Islet of Langerhans (tissue), 1 donor: ENCODE measurements around a stretch of chr15.

GRCh38 chr15:35058660-35059080 lies 26.4 kb downstream of the NANOGP8 start:
- RRBS: no CpG with 5 or more reads among the region's 6 CpGs

DNA sequence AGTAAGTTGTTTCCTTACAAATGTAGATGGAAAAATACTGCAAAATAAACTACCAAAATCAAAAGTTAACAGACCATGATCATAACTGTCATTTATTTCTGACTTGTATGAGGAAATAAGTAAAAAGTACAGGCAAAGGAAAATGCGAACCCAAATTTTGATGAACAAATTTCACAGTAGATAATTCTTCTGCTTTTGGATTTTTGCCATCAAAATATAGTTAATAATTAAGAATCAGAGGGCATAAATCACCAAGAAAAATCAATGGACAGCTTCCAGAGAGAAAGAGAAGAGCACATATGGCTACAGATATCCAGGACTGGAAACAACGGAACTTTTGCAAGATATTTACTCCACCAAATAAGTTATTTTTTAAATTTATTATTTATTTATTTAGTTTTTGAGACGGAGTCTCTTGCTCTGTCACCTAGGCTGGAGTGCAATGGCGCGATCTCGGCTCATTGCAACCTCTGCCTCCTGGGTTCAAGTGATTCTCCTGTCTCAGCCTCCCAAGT lies 35.1 kb upstream of the NANOGP8 start:
- RRBS: no CpG with 5 or more reads among the region's 6 CpGs

DNA sequence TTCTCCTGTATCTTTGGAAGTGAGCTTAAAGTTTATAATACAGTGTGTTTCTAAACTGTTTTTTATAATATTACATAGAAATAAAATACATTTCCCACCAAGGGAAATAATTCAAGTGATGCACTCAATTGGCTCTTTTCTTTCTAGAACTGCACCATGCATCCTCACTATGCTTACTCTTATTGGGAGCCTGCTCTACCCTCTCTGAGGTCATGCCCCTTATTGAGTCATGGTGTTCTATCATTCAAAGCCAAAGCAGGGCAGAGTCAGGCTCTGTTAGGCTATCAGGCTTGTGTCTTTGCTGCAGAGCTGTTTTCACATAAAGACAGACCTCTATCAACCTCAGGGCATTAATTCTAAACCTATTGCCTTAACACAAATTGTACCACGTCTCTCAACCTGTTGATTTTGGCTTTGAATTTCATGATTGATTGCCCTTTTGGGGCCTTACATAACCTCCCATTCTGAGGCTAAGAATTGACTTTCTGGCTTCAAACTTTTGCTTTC lies 221.2 kb upstream of the NANOGP8 start:
- RRBS: no CpG with 5 or more reads among the region's 1 CpG

DNA sequence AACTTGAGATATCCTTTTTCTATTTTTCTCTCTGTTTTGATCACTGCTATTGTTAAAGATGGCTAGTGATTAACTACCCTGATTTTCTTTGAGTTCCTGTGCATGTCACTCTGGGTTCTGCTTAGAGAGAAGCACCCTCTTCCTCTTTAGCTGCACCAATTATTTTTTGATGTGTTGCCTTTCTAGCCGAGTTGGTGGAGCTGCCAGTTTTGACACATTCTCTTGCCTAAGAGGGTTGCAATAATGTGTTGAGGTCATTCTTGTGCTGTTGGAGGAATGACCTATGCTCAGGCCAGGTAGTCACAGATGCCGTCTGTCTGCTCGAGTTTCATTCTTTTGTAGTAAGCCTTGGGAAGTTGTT lies 84.5 kb upstream of the DPH6 start:
- RRBS: no CpG with 5 or more reads among the region's 3 CpGs

GRCh38 chr15:35697553-35698297 lies 151.8 kb upstream of the DPH6 start:
- RRBS: no CpG with 5 or more reads among the region's 8 CpGs

GRCh38 chr15:36468921-36469215 lies 110.6 kb upstream of the CDIN1 start:
- RRBS: no CpG with 5 or more reads among the region's 6 CpGs

- RRBS: no CpG with 5 or more reads among the region's 9 CpGs
These were observed 16.3 kb downstream of the CDIN1 start for GRCh38 chr15:36595665-36596196.

- RRBS: 18% methylated on average over 19 of the region's 39 CpGs
These were observed 220.2 kb downstream of the MEIS2 start for GRCh38 chr15:36880129-36880669.

- RRBS: no CpG with 5 or more reads among the region's 3 CpGs
These were observed 15.7 kb downstream of the MEIS2 start for GRCh38 chr15:37084537-37085067.

GRCh38 chr15:37095095-37095539 lies 5.2 kb downstream of the MEIS2 start:
- RRBS: no CpG with 5 or more reads among the region's 28 CpGs

DNA sequence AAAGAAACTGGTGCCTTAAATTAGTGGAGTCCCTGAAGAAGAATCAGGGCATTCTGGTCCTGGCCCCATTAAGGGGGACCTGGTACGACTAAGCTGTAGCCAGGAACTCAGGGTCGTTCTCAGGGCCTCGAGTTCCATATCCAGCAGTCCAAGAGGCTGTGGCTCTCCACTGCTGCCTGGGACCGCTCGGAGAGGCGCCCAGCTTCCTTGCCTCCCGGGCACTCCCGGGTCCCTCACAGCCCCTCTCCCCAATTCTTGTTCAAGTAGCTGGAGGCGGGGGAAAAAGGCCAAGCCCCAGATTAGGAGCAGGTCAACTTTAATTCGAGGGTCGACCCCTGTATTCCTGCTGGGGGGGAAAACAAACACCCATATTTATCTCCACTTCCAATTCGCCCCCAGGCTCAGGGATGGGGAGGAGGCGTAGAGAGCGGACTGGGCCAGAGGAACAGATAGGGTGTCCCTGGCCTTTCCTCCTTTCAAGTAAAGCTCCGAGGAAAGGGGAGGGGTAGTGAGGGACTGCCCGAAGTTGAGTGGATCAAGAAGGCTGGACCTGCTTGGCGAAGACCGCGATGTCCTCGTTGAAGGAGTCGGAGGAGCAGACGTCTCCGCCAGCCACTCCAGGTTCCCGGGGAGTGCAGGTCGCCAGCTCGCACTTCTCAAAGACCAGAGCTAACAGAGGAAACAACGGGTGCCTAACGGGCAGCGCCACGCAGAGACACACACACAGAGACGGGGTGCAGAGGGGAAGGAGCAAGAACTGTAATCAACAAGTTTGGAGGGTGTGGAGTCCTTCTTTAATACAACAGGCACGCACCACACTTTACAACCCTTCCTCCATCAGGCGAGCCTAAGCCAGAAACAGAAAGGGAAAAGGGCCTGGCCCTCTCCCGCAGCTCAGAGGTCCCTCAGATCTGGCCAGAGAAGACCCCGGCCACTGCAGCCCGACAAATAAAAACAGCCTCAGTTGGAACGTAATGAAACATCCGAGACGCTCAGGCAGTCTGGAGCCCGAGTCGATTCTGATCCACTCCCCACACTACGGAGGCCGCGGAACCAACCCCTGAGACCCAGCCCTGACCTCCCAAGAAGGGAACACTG lies 4.3 kb downstream of the MEIS2 start:
- RRBS: no CpG with 5 or more reads among the region's 44 CpGs

DNA sequence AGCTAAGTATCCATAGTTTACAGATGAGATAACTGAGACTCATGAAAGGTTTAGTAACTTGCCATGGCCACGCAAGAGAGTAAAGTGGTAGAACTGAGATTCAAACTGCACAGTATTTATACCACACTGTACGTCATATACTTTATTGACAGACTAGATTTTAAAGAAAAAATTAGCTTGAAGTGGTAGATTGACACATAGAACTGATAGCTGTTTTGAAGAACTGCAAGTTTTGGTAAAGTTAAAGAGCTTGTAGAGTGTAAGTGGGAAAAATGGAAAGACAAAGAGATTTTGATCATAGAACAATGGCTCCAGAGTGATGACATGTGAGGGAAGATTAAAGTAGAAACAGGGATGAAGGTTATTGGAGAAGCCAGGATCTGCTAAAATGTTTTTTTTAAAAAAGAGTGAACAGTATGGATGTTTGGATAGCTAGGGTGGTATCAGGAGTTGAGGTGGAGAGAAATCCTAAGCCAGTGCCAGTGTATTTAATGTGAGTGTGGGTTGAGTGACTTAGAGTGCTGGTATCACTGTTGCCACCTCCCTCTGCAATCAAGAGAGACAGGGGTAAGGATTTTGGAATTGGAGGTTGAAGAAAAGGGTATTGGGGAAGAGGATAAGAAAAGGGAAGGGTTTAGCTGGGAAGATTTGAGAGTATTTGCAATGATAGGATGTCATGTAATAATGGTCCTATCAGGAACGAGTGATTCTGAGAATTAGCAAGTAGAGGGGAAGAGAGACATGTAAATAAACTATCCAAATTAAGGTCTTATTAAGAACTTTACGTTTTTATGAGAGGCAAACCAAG lies 11.7 kb downstream of the SPRED1 start:
- RRBS: no CpG with 5 or more reads among the region's 4 CpGs

DNA sequence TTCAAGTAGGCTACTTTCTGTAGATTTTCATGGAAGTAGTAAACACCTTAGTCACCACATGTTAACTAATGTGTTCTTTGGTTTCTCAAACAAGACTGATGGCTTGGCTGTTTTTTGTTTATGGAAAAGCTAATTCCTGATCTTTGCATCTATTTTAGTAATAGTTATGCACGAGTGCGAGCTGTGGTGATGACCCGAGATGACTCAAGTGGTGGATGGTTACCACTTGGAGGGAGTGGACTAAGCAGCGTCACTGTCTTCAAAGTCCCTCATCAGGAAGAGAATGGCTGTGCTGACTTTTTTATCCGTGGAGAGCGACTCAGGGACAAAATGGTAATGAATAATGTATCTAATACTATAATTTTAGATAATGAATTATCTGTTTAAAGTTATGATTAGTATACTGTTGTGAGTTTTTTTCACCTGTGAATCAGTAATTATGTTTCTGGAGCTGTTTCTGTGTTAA lies 46.6 kb downstream of the SPRED1 start:
- RRBS: no CpG with 5 or more reads among the region's 6 CpGs

GRCh38 chr15:38327114-38327841 lies 74.6 kb downstream of the SPRED1 start:
- RRBS: no CpG with 5 or more reads among the region's 4 CpGs

DNA sequence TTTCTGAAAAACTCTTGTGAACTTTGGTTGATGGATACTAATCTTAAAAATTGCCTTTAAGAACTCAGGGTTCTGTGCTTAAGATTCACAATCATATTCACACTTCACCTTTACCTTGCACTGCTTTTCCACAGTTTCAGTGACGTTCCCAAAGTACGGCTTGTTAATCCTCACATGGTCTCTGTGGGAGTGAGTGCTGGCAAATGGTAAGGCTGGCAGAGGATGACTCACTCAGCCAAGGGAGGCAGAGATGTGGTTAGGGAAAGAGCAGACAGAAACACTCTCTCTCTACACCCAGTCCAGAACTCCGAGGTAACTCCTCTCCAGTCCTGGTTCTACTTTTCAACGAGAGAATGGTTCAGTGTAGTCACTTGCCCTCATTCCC lies 33.2 kb downstream of the RASGRP1 start:
- RRBS: no CpG with 5 or more reads among the region's 4 CpGs

DNA sequence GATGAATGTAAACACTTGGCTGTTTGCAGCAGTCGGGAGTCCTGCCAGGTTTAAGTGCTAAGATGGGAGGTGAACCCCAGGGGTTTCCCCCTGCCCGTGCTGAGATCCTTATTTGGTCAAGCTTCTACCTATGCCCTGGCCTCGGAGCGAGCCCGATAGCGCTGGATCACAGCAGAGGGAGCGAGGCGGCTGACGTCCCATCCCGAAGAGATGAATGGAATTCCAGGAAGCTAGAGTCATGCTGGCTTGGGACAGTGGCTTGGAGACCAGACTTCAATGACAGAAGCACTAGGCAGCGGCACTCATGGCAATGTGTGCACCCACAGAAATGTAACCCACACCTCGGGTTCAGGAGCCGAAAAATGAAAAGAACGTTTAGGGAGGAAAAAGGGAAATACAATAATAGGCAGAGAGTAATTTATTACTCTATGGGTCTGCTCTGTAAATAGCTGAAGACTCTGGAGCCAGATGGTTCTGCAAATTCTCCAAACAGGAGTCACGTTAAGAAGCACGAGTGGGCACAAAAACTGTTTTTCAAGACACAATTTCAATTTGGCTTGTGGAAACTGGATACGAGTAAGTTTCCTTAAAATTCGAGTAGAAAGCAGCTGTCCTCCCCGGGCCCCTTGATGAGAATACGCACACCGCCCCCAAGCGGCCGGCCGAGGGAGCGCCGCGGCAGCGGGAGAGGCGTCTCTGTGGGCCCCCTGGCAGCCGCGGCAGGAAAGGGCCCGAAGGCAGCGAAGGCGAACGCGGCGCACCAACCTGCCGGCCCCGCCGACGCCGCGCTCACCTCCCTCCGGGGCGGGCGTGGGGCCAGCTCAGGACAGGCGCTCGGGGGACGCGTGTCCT lies 964 bp upstream of the THBS1 start:
- RRBS: no CpG with 5 or more reads among the region's 50 CpGs

DNA sequence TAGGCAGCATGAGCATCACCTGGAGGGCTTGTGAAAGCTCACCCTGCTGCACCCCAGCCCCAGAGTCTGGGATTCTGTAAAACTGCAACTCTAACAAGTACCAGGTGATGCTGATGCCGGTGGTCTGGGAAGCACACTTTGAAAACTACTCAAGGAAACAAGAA lies 1.9 kb downstream of the THBS1 start:
- RRBS: no CpG with 5 or more reads among the region's 1 CpG

GRCh38 chr15:39591024-39591764 lies 10.3 kb downstream of the THBS1 start:
- RRBS: no CpG with 5 or more reads among the region's 11 CpGs

GRCh38 chr15:39592414-39592977 lies 11.6 kb downstream of the THBS1 start:
- RRBS: no CpG with 5 or more reads among the region's 6 CpGs

GRCh38 chr15:39698731-39699367 lies 83.8 kb downstream of the FSIP1 start:
- RRBS: no CpG with 5 or more reads among the region's 4 CpGs